ENCODE results near the gene DPY19L3.

GRCh38 chr19:32405418-32406506 is at the start of gene DPY19L3:
Gene DPY19L3 (plus strand): TSS chr19:32405770.
- CAGE, long polyA plus RNA: no peak
- RRBS: under 1% methylated on average over 62 of the region's 128 CpGs

DNA sequence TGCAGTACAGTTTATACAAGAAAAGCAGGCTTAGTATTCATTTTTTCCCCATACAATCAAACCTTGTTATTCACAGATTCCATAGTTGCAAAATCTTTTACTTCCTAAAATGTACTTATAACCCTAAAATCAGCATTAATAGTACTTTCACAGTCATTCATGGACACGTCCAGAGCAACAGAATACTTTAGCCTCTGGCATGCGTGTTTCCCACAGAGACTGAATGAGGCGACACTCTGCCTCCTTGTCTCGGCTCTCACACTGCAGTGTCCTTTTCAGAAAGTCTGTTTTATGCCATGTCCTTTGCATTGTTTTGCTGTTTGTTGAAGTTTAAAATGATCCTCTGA is 28.4 kb downstream of the DPY19L3 start:
- CAGE, long polyA plus RNA: no peak
- RRBS: no CpG with 5 or more reads among the region's 4 CpGs

- CAGE, long polyA plus RNA: no peak
- RRBS: no CpG with 5 or more reads among the region's 18 CpGs
These were observed 1.6 kb downstream of the RGS9BP start for GRCh38 chr19:32677172-32677644.

DNA sequence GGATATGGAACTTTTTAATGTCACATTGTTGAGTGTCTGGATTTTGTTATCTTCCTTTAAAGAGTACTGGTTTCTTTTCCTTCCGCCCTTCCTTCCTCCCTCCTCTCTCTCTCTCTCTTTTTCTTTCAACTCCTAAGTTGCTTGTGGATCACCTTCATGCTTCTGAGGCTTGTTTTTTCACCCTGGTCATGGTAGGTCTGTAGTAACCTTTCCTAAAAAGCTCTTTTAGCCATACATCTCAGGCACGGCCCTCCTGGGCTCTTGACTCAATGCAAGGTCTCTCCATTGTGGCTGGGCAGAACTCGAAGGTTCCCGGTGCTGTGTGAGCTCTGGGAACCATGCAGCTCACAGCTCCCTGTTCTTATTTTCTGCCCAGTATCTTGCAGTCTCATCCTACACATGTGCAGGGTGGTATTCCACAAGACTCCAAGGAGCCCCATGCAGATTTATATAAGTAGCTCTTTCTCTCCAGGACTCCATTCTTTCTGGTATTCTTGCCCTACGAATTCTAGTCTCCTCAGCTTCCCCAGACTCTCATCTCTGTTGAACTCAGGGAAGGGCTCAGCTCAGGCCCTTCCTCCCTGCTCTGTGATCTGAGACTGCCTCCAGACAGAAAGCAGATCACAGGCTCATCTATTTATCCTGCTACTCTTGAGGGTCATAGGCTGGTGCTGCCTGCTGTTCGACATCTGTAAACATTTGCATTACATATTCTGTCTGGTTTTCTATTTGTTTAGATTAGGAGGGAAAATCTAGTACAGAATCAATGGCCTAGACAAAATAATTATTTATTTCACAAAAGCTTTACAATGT is 43.3 kb downstream of the CEP89 start:
- CAGE, long polyA plus RNA: no peak
- RRBS: no CpG with 5 or more reads among the region's 6 CpGs

GRCh38 chr19:33022340-33023275 is 42.1 kb downstream of the RHPN2 start:
- CAGE, long polyA plus RNA: no peak
- RRBS: no CpG with 5 or more reads among the region's 14 CpGs

DNA sequence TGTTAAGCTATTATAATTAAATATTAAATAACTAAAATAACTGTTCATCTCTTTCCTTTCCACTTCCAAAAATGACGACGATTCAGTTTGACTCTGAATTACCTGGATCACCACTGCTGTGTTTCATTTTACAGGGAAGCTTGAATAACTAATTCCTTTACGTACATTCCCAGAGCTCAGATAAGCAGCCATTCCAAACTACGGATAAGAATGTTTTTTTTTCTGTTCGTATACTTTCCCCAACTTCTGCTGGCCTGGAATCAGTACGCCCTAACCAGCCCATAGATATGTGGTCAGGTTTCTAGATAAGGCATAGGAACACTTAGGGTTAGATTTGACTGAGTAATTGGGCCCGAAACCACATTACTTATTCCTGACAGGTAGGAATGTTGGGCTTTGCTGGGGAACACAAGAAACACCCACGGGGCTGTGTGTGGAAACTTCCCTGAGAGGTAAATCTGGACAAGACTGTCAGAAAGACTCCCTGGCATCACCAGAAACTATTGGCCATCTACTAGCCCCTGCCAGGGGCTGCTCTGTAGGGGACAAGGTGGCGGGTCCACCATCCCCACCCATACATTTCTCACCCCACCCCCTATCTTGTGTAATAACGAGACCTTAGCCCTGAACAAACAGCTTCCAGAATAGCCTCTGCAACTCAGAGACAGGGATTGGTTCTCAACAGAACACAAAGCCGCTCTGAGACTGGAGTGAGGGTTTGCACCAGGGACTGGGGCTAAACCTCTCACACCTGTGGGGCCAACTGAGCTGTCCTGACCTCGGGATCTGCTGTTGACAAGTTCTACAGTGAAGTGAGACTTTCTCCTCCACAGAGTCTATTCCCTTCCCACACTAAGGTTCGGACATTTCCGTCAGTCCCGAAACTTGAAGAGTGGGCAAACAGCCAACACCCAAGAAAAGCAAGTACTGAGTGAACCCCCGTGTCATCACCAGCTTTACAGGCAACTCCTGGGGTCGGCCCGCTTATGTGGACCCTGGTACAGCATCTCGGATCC is 15.6 kb downstream of the RHPN2 start:
- CAGE, long polyA plus RNA: no peak
- RRBS: no CpG with 5 or more reads among the region's 19 CpGs

DNA sequence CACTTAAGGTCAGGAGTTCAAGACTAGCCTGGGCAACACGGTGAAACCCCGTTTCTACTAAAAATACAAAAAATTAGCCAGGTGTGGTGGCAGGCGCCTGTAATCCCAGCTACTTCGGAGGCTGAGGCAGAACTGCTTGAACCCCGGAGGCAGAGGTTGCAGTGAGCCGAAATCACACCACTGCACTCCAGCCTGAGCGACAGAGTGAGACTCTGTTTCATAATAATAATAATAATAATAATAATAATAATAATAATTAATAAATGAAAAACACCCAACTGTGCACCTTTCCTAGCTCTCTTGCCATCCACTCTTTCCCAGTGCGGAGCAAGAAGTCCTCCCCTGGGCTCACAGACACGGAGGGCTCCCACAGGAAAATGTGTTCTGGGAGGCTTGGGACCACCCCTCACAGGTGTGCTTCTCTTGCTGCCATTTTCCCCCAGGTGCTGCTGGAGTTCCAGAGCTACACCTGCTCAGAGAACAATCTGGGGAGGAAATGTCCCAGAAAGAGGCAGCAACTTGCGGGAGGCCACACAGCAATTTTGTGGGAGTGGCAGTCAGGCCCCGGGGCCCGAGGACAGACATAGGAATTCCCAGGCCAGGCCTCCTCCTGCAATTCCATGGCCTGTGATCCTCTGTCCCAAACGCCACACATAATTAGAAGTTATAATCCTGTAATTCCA is 2.0 kb downstream of the RHPN2 start:
- CAGE, long polyA plus RNA: no peak
- RRBS: no CpG with 5 or more reads among the region's 13 CpGs

GRCh38 chr19:33300674-33301293 is 1.6 kb downstream of the CEBPA start:
- CAGE, long polyA plus RNA: no peak
- RRBS: 23% methylated on average over 13 of the region's 26 CpGs

DNA sequence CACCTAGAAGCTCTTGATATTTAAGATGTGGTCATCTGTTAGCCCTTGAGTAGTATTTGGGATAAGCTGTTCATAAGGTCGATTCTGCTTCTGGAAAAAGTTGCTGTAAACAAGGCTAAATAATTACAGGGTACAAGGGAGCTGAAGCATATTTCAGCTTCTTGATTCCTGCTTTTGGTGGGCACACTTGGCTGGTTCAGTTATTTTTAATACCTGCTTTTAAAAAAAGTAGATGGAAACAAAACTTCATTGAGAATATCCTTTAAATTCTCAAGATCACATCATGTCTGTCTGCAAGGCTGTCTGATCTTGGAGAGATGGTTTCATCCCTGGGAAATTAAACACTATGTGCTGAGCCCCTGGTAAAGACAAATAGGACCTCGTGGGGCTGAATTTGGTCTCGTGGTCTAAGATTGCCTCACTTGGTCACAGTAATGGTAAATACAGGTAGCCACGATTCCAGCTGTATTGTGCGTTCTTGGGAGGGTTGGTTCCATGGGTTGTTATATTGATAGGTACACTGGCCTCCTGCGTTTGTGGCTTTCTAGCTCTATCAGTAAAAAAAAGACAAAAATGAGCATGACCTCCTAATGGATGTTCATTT is 1.5 kb downstream of the CEBPG start:
- CAGE, long polyA plus RNA: no peak
- RRBS: no CpG with 5 or more reads among the region's 6 CpGs

DNA sequence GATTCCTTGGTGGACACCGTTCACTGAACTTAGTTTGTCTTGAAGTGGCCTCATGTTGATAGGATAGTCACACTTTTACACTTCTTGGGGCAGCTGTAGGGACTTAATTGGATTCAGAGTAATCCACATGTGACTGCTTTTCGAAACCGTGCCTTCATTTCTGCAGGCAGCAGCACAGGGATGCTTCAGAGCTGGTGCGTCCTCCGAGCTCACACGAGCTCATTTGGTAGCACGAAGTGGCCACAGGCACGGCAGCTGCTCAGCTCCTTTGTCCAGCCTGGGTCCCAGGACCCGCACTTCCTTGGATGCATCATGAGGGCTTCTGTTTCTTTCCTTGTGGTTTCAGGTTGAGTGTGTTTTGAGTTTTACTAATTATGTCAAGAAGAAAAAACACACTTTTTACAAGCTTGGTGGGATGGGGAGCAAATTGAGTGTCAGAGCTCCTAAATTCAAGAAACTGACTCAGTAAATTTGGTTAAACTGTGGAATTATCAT is 4.6 kb downstream of the CEBPG start:
- CAGE, long polyA plus RNA: no peak
- RRBS: no CpG with 5 or more reads among the region's 9 CpGs

DNA sequence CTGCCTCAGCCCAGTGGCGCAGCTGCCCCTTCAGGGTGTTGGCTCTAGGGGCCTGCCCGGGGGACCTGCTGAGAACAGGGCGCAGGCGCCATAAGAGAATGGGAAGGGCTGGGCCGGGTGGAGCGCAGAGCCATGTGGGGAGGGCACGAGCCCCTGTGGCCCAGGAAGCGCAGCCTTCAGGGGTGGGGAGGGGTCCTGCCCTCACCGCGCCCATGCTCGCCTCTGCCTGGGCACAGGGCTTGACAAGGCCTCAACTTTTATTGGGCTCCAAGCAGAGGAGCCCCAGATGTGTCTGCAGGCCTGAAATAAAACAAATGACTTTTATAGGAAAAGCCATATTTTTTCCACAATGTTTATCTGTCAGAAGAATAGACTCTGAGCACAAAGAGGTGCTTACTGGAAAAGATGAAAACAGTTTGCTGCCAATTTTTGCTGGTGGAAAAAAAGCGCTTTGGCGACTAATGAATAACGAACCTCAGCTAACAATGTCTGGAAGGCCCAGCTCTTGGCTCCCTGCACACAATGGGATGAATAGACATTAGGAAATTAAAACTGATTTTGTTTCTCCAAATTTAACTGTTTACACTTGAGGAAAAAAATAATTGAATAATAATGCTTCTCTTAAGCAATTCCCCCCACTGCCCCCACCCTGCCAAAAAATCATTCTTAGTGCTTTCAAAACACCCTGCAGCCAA is 16.4 kb downstream of the CEBPG start:
- CAGE, long polyA plus RNA: no peak
- RRBS: 64% methylated on average over 4 of the region's 14 CpGs

DNA sequence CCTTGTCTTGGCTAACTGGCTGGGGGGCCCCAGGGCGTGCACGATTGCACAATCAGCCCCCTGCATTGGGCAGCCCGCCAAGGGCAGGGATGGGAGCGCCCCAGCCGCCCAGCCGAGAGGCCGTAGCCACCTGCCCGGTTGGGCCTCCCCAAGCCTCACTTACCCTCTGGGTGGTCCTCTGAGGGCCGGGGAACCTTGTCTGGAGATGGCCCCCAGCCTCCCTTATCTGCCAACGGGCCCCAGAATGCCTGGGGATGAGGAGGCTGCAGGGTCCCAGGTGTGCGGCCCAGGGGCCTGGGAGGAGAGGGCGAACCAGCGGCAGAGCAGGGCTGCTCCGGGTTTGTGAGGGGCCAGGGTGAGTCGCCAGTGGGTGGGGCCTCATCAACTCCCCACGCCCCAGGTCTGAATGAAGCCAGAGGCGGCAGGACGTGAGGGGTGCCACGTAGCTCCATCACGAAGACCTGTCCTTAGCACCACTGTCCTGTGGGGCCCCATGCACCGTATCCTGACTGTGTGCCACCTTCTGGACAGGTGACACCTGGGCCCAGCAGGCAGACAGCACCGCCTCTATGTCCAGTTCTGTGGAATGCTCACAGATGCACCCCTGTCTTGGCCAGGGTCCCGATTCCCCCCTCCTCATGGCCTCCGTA is 17.1 kb downstream of the CEBPG start:
- CAGE, long polyA plus RNA: no peak
- RRBS: 31% methylated on average over 2 of the region's 24 CpGs

GRCh38 chr19:33414381-33414670 is 40.8 kb downstream of the CEBPG start:
- CAGE, long polyA plus RNA: no peak
- RRBS: no CpG with 5 or more reads among the region's 13 CpGs

DNA sequence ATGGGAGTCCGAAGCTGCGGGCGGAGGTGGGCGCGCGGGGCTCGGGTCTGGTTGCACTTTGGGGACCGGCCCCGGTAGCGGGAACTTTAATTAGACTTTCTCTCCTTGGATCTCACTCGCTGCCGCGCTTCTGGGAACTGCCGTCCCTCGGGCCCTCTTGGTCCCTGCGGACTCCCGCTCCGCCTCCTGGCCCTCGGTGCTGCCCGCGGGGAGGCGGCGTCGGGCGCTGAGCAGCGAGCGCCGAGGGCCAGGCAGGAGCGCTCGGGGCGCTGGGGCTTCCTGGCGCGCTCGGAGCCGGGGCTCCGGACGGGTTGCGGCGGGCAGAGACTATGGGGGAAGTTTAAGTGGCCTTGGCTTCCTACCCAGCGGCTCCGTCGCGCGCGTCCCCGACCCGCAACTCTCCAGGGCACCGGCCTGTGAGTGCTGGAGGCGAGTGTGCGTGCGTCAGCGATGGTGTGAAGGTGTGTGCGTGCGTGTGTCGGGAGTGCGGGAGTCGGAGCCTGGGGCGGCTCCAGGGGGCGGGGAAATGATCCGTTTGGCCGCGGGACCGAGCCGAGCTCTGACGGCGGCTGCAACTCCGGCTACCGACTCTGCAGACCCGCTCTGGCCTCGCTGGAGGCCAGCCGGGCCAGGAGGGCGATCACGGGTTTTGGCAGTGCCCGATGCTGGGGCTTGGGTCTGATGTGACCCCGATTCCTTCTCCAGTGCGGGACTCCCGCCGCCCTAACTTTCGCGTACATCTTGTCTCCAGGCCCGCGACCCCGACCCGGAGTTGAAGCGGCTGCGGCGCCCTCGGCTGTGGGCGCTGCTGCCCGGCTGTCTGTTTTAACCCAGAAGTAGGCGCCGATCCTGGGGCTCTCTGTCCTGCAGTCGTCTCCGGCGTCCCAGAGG is 918 bp downstream of the CHST8 start:
- CAGE, long polyA plus RNA: no peak
- RRBS: 3% methylated on average over 31 of the region's 95 CpGs

- CAGE, long polyA plus RNA: no peak
- RRBS: no CpG with 5 or more reads among the region's 13 CpGs
These were observed 11.7 kb downstream of the GARRE1 start for GRCh38 chr19:34265878-34266553.

GRCh38 chr19:34332340-34332741 is 32.7 kb upstream of the GPI start:
- CAGE, long polyA plus RNA: no peak
- RRBS: no CpG with 5 or more reads among the region's 1 CpG

GRCh38 chr19:34359019-34359839 is 5.8 kb upstream of the GPI start:
- CAGE, long polyA plus RNA: no peak
- RRBS: 1% methylated on average over 19 of the region's 62 CpGs

DNA sequence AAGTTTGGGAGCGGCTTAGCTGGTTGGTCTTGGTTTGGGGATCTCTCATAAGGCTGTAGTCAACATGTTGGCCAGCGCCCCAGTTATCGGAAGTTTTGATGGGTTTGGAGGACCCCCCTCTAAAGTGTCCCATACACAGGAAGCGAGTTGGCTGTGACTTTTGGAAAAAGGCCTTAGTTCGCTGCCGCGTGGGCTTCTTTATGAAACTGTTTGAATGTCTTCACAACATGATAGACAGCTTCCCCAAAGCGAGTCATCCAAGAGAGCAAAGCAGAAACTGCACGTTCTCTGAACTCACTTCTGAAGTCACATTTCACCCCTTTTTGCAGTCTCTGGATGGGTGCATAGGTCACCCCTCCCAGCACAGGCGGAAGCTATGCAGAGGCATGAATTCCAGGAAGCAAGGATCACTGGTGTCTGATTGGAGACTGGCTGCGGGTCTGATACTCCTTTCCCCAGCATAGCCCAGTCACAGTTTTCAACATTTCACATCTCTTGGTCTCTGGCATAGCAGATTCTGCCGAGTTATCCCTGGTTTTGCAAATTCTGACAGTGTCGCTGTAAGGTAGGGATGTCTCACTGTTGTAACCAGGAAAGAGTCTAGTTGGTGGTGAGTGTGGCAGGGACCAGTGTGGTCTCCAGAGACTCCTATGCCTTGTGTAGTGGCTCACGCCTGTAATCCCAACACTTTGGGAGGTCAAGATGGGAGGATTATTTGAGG is 10.7 kb downstream of the GPI start:
- CAGE, long polyA plus RNA: no peak
- RRBS: no CpG with 5 or more reads among the region's 14 CpGs

DNA sequence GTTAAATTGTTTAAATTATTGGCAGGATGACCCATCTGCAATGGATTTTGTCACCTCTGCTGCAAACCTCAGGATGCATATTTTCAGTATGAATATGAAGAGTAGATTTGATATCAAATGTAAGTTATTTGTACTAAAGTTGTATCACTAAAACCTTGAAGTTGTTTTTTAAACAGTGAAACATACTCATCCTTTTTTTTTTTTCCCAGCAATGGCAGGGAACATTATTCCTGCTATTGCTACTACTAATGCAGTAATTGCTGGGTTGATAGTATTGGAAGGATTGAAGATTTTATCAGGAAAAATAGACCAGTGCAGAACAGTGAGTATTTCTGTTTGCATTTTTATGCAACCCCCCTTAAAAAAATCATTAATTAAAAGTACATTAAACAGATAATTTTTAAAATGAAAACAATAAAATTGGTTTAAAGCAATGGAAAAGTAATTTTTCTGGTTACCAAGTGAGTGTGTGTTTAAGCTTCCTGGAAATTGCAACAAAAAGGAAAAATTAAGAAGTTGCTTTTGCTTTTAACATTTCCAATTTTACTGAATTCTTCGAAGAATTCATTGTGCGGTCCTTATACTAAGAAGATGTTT is 26.2 kb downstream of the UBA2 start:
- CAGE, long polyA plus RNA: no peak
- RRBS: no CpG with 5 or more reads among the region's 2 CpGs

DNA sequence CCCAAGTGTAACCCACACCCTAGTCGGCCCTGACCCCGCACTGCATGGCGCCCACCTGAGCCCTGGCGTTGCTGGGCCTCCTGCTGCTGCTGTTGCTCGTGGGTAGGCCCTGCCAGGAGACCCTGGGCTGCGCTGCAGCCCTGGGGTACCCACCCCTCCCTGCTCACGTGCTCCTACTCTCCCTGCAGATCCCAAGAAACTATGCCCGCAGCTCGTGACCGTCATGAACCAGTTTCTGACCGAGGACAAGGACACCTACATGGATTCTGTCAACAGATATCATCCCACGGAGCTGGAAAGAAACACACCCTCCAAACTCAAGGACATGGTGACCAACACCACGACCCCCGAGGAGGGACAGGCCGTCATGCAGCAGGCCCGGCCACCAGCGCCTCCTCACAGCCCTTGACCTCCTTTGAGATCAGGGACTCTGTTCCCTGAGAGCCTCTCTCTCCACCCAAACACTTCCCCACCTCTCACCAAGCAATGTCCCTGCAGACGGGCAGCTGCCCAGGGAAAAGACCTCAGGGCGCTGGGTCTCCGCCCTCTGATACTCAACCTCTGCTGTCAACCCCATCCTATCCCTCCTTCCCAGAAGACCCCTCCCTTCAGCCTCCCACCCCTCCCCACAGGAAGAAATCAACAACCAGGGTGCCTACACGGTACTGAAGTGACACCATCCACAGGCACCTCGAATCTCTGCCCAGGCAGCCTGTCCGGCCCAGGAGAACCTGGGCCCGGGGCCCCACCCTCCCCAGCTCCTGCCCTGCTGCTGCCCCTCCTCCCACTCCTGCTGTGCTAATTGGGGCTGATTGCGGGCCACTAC is 10.1 kb downstream of the SCGB2B2 start:
- CAGE, long polyA plus RNA: no peak
- RRBS: no CpG with 5 or more reads among the region's 25 CpGs

Data from BJ (cell line).